Skeletal muscle satellite cell (primary cell): ENCODE results near the gene GAPT.

DNA sequence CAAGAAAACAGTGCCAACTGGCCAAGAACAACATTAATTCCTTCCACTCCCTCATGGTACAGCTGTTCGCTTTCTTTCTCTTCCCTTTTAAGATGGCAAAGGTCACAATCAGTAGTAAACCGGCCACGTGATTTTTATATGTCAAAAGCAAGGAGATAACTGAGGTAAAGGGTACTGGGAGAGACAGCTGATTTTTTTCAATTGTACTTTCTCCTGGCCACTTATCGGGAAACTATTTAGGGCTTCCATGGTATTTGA is 25.0 kb downstream of the PLPP1 start:
- CAGE, long polyA plus RNA = no peak

DNA sequence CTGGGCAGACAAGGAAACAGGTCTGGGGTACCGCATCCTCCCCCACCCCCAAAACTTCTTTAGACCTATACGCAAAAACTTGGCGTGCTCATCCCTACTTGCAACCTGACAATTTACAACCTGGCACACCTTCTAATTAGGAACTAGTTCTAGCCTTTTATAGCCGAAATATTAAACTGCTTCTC is 907 bp downstream of the PLPP1 start:
- CAGE, long polyA plus RNA = no peak

DNA sequence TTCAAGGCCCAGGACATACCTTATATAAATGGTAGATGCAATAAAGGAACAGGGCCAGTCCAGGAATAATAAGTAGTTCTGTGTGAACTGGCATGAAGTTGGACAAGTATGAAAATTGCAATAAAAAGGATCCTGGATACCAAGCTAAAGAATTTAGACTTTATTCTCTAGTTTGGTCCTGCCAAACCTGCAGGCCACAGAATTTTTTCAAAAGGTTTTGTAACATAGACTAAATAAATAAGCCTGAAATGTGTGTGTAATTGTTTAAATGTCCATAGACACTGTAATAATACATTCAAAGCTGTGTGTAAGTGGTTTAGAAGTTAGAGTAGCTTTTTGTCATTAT is 75.7 kb upstream of the PLPP1 start:
- CAGE, long polyA plus RNA = no peak

DNA sequence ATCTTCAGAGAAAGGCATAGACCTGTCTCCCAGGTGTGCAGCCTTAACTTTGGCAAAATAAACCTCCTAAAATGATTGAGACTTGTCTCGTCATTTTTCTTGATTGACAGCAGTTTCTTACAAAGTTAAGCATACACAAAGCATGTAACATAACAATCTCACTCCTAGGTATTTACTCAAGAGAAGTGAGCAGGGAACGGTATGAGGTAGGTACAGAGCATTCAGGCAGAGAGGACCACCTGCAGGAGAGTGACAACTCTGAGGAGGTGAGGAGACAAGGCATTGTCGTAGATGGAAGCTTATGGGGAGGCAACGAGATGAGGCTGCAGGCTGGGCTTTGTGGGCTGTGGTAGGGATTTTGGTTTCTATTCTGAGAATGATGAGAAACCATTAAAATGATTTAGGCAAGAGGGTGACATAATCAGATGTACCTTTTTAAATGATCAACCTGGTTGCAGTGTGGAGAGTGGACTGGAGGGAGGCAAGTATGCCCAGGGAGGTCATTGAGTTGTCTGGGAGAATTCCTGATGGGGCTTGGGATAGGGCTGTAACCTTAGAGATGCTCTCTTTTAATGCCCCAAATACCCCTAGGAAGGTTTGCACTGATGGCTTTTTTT is 65.9 kb upstream of the IL6ST start:
- CAGE, long polyA plus RNA = no peak

DNA sequence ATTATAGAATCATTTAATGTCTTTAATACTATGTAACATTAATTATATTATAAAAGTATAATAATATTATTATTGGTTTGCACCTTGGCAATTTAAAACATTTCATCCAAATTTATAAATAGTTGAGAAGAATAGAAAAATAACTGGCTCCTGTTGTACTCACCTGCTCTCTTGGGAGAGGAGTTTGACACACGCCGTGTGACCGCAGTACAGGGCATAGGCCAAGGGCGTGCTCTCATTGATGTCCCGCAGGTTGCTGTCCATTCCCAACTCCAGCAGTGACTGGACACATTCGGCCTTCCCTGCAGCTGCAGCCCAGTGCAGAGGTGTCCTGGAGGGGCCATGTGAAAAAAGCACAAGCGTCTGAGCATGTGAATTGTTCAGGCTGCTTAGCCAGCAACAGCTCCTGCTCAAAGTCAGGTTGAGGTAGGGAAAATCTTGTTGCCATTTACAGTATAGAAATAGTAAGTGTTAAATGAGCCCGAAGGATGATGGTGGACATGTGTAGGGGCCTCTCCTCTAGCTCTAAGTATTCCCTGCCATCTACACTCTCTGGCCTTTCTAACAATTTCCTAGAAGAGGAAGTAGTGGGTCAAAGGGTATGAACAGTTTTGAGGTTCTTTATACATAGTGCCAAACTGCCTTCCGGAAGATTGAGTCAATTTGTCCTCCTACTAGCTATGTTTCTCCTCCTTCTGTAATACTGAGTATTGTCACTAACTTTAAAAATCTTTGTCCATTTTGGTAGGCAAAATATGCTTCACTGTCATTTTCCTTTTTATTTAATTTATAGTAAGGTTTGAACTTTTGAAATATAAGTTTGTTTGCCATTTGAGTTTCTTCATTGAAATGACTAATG is 116.4 kb downstream of the ANKRD55 start:
- CAGE, long polyA plus RNA = no peak

GRCh38 chr5:56126394-56126909 is 106.7 kb downstream of the ANKRD55 start:
- CAGE, long polyA plus RNA = no peak

DNA sequence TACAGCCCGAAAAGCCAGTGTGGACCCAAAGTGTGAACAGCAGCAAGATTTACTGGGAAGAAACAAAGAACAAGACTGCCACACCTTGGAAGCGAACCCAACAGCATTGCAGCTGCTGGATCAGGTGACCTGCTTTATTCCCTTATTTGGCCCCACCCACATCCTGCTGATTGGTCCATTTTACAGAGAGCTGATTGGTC is 15.9 kb upstream of the ANKRD55 start:
- CAGE, long polyA plus RNA = no peak

GRCh38 chr5:56460684-56461247 is 227.6 kb upstream of the ANKRD55 start:
- CAGE, long polyA plus RNA = no peak

DNA sequence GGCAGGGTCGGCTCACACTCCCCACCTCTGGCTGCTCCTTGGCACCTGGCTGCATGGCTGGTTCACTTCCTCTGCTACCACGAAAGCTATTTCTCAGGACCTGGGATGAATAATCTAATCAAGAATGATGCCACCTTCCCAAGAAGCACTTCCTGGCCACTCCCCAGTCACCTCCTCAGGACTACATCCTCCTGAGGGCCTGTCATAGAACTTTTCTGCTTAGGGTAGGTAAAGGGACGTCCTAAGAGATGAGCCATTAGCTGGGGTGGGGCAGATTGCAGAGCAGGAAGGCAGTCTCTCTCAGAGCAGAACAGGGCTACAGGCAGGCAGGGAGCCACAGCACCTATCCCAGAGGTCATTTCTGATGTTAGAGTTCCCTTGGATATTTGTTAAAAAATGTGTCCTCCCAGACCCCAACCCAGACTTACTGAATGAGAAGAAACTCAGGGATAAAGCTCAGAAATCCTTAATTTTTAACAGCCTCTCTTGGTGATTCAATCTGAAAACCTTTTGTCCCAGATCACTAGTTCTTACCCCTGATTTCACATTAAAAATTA is 288.0 kb upstream of the MAP3K1 start:
- CAGE, long polyA plus RNA = no peak

- CAGE, long polyA plus RNA = no peak
These were observed 3.8 kb downstream of the MAP3K1 start for GRCh38 chr5:56818927-56819725.

DNA sequence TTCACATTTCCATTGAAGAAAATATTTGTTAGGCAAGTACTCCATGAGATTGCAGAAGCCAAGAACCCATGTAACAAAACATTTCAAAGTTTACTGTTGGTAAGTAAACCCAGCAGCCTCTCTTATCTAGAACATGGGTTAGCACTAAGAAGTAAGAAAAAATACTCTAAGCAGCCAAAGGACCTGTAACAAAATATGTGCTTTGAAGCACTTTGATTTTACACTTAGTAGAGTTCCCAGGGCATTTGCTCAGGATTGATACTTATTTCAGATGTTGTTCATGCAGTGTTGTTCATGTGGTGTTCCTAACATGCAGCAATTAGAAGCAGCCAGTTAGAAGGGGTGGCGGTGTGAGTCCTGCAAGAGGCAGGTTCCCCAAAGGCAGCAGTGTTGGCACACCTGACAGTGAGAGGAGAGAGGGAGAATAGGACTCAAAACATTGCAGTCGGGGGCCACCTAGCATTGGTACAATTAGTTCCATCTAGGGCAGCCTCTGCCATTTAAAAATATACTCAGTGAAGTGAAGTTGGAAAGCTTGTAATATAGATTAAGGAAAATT is 8.8 kb downstream of the MAP3K1 start:
- CAGE, long polyA plus RNA = no peak

- CAGE, long polyA plus RNA = no peak
These were observed 323 bp downstream of the SETD9 start for GRCh38 chr5:56909688-56910149.

- CAGE, long polyA plus RNA = no peak
These were observed 946 bp downstream of the SETD9 start for GRCh38 chr5:56910150-56910934.

DNA sequence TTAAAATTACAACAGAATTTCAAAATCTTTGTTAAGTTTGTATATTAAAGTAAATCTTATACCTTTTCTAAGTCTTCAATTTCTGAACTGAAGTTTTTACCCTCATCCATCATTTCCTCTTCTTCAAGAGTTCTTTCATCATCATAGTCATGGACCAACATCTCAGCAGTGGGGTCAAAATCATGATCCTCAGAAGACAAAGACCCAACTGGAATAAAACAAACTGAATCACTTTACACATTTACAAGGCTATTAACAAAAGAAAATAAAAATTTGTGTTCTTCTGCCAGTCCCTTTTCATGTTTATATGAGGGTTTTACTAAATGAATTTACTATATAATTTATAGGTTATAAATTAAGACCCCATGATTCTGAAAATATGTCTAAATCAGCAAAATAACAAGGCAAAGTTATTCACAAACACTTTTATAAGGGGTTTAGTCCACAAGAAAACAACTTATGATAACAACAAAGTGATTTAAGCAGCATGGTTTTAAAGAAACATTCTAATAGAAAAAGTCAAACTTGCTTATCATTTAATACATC is 5.0 kb downstream of the MIER3 start:
- CAGE, long polyA plus RNA = no peak

DNA sequence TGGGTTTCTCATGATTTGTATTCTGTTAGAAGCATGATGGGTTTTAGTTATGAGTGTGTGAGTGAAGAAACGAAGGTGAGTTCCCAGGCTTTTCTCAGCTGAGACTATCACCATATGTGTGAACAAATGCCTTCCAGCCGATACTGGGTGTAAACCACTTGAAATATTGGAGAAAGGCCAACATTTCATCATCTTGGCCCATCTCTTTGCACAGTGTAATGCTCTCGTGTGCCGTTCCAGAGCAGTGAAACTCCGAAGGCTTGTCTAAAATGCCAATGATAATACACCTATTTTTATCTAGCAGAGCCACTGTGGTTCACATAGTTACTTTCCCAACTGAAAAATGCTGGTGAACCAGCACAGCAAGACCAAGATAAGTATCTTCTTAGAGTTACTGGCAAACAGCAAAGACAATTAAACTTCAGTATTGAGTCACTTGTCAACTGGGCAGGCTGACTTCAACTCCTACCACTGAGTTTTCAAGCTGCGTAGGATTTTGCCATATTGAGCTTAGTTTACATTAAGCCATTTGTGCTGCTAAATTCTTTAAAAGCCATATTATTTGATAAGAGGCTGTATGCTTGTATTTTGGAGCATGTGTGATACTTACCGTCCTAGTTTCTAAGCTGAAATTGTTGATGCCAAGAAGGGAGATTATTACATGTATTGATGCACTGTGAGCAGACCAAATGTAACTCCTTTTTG is 379.9 kb upstream of the ACTBL2 start:
- CAGE, long polyA plus RNA = no peak

- CAGE, long polyA plus RNA = no peak
These were observed 142.7 kb downstream of the PLK2 start for GRCh38 chr5:58317133-58317655.

- CAGE, long polyA plus RNA = no peak
These were observed at the start of gene GAPT for GRCh38 chr5:58491254-58491767. Gene GAPT, plus strand, starts transcription at chr5:58491435.

- CAGE, long polyA plus RNA = no peak
These were observed 543.6 kb downstream of the RAB3C start for GRCh38 chr5:59126357-59127006.

DNA sequence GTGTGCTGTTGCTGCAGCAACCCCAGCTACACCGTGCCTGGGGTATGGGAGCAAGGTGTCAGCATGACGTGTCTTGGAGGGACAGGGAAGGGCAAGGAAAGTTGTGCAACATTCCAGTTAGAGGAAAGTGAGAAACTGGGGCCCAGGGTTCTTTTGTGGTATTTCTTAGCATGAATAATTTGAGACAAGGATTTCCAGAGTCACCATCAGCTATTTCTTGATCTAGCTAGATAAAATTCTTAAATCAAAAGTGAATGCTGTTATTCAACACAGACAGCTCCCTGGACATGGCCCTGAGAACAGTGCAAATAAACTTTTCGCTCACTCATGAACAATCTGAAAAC is 611.2 kb downstream of the RAB3C start:
- CAGE, long polyA plus RNA = no peak

DNA sequence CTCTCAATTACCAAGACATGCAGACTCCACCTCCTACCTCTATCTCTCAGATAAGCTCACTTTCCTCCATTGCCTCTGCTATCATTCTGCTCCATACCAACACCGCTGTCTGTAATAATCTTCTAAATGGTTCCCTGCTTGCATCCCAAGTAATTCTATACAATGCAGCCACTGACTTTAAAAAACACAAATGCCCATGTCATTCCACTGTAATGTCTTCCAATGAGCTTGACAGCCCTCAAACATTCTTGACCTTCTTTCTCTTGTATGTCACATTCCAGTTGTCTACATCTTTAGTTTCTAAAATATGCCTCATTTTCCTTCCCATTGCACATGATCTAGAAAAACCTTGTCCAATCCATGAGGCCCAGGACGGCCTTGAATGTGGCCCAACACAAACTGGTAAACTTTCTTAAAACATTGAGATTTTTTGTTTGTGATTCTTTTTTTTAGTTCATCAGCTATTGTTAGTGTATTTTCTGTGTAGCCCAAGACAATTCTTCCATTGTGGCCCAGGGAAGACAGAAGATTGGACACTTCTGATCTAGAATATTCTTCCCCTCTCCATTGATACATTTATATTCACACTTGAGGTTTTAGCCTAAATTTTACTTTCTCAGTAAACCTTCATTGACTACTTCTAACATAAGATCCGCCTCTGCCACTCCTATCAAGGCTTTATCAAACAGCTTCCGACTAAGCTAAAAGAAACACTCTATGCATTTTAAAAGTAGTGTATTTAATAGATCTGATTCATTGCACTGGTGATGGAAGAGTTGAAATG is 441.7 kb downstream of the PDE4D start:
- CAGE, long polyA plus RNA = no peak